Placental pericyte (primary cell): ENCODE measurements around a stretch of chr14.

DNA sequence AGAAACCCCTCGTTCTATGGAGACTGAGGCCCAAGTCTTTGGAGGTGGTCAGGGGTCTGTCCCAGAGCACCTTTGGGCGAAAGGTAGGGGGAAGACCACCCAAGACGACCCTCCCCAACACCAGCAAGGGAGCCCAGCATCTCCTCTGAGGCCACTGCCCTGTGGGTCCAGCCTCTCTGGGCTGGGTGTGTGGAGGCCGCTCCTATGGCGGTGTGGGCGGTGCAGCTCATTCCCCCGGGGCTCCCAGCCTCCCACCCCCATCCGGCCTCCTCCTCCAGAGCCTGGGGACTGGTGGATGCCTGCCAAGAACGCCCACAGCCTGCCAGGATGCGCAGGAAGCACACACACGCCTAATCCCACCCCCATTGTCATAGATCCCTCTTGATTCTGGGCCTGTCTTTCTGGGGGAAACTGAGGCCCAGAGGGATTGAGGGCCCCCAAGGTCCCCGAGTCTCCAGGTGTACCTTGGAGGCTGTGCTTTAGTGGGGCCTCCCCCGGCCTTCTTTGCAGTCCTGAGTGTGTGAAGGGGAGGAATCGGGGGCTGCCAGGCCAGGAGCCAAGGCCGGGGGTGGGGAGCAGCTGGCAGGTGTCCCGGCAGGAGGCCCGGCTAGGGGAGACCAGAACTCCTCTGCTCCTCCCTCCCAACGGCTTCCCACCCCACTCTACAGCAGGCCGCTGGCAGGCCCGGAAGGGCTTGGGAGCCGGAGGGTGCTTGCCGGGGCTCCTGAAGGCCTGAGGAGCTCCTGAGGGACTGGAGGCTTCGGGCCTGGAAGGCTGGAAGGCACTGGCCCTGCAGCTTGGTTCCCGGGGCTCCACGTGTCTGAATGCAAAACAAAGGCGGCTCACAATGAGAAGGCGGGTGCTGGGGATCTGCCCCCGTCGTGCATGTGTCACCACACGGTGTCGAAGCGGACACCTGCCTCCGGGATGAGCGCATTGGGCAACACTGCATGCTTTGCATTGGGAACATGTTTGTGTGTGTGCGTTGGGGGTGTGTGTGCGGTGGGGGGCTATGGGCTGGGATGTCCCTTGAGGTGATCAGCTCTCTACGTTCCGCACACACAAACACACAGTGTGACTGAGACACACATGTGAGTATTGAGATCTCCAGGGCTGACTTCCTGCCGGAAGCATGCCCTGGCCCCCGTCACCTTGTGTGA lies 30.6 kb upstream of the ANKRD9 start:
- CAGE, long polyA plus RNA, result no peak

GRCh38 chr14:102621567-102622076 lies 29.2 kb downstream of the RCOR1 start:
- CAGE, long polyA plus RNA, result no peak

DNA sequence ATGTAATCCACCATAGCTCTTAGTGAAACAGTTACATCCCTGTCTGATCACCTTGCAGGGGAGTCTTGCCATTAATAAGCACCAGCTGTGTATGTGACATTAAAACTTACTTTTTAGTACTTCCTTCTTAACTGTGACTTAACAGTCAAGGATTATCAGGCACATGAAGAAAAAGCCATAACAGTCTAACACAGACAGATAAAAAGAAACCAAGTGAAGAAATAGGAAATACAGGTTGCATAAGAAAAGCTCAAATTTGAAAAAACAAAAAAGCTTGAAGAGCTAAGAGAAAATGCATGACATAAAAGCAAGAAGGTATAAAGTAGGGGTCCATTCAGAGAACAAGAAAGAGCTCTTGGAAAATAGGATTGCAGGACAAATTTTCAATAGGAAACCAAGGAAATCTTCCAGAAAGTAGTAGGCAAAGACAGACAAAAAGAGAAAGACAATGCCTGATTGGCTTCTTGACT lies 53.7 kb downstream of the RCOR1 start:
- CAGE, long polyA plus RNA, result no peak

DNA sequence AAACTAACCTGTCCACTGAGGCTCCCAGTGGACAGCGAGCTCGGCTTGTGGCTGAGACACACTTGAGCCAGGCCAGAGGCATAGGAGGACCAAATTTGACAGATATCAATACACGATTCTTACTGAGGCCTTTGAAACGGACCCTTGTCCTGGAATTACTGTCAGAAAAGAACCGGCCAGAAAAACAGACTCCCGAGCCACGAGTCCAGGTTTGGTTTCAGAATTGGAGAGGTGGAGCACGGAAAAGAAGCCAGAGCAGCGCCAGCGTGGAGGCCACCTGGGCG lies 90.7 kb downstream of the RCOR1 start:
- CAGE, long polyA plus RNA, result no peak

- CAGE, long polyA plus RNA, result no peak
These were observed 54.3 kb upstream of the AMN start for GRCh38 chr14:102867947-102868727.

DNA sequence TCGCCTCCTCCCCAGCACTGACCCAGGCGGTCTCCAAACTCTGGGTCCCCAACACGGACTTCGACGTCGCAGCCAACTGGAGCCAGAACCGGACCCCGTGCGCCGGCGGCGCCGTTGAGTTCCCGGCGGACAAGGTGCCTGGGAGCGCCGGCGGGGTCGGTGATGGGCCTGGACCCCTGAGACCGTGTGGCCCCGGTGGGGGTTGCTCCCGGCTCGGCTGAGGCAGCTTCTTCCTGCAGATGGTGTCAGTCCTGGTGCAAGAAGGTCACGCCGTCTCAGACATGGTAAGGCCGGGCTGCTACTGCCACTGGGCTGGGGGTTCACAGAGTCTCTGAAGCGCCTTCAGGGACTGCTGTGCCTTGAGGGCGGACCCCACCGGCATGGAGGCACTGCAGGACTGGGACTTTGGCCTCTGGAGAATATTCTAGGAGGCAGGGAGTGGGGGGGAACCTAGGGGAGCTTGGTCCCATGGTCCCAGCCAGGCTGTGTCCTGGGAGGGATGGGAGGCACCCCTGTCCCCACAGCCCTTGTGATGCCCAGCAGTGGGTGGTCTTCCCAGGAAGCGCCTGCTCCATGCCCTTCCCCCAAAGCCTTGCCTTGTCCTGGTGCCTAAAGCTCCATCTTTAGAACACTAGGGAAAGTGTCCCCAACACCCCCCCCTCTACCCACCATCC lies 1.4 kb downstream of the AMN start:
- CAGE, long polyA plus RNA, result no peak

- CAGE, long polyA plus RNA, result no peak
These were observed 7.5 kb downstream of the AMN start for GRCh38 chr14:102929731-102930541.

DNA sequence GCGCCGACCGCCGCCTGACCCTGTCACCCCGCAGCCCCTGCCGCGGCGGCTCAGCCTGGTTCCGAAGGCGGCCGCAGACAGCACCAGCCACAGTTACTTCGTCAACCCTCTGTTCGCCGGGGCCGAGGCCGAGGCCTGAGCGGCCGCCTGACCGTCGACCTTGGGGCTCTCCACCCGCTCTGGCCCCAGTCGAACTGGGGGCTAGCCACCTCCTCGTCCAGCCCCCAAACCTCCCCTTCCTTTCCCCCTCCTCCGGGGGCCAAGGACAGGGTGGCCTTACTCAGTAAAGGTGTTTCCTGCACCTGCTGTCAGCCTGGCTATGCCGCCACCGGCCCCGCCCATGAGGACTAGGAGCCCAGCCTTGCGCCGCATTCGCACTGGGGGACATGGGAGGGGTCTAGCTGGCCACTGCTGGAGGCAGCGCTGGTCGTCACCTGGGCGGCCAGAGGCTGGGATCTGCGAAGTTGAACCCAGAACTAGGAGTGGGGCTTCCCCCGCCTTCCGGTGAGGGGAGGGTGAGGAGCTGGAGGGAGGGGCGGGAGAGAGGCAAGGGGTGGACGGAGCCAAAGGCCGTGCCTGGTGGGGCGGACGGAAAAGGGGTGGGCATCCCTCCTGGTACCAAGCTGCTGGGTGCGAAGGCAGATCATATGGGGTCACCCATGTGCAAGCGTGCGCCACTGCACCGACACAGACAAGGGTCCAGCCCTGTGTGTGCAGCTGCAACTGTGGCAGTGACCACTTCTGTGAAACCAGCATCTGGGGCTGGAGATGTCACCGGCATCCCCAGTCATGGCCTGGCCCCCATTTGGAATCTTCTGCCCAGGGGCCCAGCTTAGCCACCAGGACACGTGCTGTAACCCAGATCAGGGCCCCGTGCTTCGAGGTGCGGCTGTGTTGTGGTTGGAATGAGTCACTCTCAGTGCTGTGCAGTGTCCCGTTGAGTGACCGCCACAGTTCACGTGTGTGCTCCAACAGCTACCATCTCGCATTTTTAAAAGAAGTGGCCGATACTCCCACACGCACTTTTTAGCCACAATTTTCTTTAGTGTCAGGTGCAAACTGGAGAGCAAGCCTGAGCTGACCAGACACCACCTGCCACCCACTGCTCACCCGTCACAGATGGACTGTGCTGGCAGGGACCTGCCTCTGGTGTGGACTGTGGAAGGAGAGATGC lies 8.5 kb downstream of the AMN start:
- CAGE, long polyA plus RNA, result no peak

DNA sequence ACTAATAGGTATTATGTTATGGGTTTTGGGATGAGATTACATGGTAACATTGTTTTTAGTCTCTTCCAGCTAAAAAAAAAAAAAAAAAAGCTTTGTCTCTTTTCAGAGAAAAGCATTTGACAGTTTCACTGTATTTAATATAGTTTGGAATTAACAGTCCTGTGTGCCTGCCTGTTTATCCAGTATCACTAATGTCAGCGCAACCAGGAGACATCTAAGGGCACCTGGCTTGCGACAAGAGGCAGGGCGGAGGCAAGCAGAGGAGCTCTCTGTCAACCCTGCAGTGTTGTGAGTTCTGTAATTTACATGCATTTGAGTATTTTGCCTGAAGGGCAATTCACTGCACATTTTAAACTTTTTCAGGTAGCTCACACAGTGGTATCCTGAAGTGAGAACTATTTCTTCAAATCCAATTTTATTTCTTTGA lies 6.0 kb downstream of the CDC42BPB start:
- CAGE, long polyA plus RNA, result no peak

- CAGE, long polyA plus RNA, result no peak
These were observed 10.0 kb upstream of the LBHD2 start for GRCh38 chr14:103073954-103074476.

DNA sequence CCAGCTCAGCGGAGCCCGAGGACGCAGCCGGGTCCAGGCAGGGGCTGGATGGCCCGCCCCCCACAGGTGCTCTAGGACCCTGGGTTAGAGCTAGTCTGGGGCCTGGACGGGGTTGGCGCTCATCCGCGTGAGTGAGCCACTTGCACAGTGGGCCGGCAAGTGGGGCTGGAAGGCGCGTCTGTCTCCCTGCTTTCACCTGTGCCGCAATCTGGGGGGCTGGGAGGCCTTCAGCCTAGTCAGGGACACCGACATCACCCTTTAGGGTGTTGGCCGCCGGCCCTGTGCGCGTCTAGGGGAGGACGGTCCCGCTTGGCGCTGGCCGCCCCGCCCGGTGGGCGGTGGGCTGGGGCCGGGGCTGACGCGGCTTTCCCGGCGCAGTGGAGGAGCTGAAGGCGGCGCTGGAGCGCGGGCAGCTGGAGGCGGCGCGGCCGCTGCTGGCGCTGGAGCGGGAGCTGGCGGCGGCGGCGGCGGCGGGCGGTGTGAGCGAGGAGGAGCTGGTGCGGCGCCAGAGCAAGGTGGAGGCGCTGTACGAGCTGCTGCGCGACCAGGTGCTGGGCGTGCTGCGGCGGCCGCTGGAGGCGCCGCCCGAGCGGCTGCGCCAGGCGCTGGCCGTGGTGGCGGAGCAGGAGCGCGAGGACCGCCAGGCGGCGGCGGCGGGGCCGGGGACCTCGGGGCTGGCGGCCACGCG lies 3.5 kb downstream of the TNFAIP2 start:
- CAGE, long polyA plus RNA, result no peak

DNA sequence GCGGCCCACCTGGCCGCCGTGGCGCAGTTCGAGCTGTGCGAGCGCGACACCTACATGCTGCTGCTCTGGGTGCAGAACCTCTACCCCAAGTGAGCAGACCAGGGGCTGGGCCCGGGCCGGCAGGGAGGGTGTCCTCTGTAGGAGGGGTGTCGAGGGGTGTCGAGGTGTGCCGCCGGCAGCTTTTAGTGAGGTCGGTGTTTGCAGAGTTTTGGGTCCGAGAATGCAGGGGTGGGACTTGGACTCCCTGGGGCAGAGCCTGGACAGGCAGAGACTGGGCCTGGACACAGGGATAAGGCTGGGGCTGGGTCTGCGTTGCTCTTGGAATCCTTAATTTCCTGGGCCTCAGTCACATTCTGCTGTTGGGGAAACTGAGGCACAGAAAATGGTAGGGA lies 4.3 kb downstream of the TNFAIP2 start:
- CAGE, long polyA plus RNA, result no peak

DNA sequence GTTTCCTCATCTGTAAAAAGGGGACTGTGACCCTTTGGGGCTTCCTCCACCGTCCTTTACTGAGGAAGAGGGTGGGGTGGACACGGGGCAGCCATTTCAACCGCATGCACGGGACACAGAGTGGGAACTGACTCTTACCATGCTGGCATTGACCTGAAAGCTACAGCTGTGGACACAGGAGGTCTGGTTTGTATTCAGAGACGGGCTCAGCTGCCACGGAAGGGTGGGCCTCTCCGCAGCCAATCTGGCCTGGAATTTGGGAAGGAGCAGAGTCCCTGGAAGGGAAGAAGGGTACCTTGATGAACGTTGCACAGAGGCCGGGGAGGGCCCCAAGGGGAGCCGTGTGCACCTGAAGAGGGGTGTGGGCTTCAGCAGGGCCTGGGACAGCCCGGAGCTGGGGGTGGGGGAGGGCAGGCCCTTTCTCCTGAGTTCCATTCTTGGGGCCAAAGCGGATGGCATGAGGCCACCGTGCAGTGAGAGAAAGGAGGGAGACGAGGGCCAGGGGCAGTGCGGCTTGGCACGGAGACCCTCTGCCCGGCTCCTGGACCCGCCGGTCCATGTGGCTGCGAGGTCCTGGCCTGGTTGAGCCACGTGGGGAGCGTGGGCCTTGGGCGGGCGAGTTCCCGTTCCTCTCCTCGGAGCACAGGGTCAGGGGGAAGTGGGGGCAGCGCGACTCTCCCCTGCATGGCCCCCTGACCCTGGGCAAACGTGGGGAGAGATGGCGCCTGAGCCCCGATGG lies 14.6 kb downstream of the TNFAIP2 start:
- CAGE, long polyA plus RNA, result no peak

DNA sequence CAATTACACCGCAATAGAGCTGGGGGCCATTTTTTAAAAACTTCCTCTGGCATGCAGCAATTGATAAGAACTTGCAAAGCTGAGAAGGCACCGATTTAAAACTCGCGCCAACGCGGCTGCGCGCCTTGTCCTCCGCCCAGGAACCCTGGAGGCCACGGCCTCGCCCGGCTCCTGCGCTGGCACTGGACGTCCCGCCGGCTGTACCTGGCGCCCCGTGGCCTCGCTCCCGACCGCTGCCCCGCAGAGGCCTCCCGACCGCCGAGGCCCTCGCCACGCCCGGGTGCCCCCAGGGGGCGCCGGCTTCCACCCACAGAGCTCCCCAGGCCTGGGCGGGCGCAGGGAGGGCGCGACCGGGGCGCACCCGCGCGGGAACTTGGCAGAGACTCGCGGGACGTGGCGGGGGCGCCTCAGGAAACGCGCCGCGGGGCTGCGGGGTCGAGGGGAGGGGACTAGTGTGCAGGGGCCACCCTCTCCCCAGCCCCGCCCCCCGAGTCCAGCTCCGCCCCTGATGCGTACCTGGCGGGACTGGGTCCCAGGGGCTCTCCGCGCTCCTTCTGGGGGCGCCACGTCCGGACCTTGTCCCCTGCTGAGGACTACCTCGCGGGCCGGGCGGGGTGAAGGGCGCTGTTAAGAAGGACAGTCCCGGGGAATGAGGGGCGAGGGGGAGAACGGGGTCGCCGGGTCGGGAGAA lies 65.7 kb downstream of the TNFAIP2 start:
- CAGE, long polyA plus RNA, result no peak

- CAGE, long polyA plus RNA, result no peak
These were observed 86.8 kb downstream of the TNFAIP2 start for GRCh38 chr14:103209979-103210456.

DNA sequence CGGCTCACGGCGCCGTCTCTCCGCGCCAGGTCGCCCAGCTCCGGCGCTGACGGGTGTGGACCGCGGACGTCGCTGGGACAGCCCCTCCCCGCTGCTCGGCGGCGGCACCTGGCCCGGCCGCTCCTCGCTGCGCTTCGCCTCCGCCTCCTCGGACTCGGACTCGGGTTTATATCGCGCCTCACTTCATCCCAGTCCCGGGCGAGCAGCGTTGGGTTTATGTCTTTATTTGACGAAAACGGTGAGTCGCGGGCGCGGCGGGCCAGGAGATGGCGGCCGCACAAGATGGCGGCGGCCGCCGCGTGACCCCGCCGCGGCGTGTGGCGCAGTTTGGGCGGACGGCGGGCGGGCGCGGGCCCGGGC lies 303 bp downstream of the EIF5 start:
- CAGE, long polyA plus RNA, result no peak

DNA sequence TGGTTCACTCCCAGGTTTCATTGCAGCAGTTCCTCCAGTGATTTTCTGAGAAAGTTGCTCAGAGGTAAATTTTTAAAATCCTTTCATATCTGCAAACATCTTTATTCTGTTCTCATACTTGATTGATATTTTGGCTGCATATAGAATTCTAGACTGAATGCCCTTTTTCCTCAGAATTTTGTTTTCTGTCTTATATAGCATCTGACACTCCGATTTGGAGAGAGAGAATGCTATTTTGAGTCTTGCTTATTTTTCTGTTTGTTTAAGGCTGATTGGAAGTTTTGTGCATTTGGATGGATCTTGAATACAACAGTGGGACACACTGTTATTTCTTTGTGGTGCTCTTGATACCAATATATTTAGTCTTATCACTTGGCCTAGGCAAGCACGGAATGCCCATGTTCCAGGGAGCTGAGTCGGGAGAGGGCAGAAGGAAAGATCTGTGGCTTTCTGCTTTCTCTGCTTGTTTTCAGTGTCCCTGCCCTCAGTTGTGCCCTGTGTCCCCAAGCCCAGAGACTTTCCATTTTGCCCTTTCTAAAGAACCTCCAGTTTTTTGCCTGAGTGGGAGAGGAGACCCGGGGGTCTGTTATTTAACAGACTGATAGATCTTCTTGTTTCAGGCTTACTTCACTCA lies 10.5 kb downstream of the MARK3 start:
- CAGE, long polyA plus RNA, result no peak

- CAGE, long polyA plus RNA, result no peak
These were observed 13.5 kb downstream of the MARK3 start for GRCh38 chr14:103398664-103399186.

DNA sequence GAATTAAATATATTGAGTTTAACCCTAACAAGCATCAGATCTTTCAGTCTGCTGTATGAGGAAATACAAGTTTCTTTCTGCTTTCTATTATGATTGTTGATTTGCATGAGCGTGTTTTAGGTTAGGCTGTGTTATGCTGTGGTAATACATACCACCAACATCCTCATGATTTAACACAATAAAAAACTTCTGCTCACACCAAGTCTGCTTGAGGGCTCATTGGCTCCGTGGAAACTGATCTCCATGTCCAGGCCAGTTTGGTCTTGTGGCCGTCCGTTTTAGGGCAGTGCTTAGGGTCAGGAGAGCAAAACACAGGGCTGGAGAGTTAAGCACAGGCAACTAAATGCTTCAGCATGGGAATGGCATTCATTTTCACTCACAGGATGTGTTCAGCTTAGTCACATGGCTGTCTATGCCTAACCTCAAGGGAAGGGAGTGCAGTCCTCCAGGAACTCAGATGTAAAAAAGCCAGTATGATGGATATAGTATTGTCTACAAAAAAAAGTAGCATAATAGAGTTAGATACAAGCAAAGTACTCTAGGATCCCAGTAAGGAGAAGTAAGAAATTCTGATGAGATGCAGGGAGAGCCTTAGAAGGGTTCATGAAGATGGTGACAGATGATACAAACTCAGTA lies 16.2 kb downstream of the MARK3 start:
- CAGE, long polyA plus RNA, result no peak

- CAGE, long polyA plus RNA, result no peak
These were observed 9.5 kb downstream of the CKB start for GRCh38 chr14:103512925-103513813.